Neutrophil (primary cell): ENCODE measurements around a stretch of chr6.

DNA sequence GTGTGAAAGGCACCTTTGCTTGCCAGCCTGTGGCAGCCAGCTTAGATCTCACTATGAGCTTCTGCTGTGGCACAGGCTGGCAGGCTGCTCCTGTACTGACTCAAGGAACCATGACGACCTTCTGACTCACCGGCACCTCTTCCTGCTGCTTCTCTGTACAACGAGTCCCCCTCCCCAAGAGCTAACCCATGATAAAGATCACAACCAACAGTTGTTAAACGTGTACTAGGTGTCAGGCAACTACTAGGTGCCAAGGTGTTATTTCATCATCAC is 76.7 kb upstream of the DUSP22 start:
- PRO-cap: no peak

GRCh38 chr6:292605-293437 is 534 bp downstream of the DUSP22 start:
- PRO-cap: unidirectional peak, plus-strand start at chr6:292996

DNA sequence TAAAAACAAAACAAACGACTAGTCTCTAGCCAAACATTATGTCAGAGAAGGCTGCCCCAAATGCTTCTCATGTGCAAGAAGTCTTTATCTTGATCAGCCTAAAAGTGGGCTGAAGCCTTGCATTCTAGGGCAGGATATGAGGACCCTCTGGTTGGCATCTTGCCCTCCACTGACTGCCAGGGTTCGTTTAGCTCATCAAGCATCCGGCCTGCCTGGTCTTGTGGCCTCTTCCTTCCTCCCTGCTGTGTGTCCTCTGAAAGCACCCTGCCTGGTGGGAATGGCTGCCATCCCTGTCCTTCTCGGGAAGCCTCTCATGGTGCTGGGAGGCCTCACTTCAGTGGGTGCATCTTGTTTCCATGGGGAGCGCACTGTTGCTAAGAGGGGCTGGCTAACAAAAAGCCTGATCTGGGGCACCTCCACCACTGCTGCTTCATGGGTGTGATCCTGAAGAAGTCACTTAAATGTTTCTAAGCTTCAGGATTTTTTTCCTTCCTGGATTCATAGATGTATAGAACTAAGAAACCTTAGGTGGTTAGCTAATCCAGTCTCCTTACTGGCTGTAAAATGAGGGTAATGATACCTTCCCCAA is 4.5 kb downstream of the DUSP22 start:
- PRO-cap: no peak

- PRO-cap: no peak
Measured at GRCh38 chr6:399568-400290, 8.2 kb downstream of the IRF4 start.

GRCh38 chr6:434627-434973 is 43.0 kb downstream of the IRF4 start:
- PRO-cap: no peak

DNA sequence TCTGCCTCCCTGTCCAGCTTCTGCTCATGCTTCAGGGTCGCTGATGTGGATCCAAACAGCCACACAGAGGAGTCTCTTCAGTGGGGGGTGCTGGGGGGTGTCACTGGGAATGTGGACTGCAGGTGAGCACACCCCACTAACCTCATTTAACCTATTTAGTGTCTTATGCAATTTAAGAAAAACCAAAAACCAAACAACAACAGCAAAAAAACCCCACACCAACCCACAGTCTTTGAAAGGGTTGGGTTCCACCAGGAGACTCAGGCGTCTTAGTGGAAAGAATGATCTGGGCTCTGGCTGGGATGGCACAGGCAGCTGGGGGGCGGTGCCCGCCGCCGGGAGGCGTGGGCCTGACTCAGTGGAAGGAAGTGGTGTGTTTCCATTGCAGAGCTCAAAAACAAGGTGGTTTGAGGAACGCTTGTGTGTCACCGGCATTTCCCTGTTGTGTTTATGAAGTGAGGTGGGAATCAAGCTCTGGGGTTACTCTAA is 55.1 kb downstream of the IRF4 start:
- PRO-cap: no peak

- PRO-cap: no peak
Measured at GRCh38 chr6:659609-660714, 3.1 kb upstream of the HUS1B start.

DNA sequence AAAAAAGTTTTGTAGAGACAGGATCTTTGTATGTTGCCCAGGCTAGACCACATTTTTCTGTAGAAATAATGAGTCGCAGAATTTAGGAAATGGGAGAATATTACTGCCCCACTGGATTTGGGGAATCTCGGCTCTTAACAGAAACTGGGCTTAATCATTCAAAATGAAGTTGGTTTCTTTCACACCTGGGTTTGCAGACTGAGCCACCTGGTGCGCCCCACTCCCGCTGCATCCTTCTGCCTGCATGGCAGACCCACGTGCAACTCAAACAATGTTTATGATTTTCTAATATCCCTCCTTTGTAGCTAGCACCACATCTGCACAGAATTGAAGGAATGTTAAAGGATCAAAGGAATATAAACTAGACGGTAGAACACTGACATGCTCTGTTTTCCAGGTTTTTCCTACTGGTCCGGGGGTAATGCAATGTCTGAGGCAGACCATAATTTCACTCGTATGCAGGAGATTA is 265.8 kb upstream of the FOXQ1 start:
- PRO-cap: no peak

DNA sequence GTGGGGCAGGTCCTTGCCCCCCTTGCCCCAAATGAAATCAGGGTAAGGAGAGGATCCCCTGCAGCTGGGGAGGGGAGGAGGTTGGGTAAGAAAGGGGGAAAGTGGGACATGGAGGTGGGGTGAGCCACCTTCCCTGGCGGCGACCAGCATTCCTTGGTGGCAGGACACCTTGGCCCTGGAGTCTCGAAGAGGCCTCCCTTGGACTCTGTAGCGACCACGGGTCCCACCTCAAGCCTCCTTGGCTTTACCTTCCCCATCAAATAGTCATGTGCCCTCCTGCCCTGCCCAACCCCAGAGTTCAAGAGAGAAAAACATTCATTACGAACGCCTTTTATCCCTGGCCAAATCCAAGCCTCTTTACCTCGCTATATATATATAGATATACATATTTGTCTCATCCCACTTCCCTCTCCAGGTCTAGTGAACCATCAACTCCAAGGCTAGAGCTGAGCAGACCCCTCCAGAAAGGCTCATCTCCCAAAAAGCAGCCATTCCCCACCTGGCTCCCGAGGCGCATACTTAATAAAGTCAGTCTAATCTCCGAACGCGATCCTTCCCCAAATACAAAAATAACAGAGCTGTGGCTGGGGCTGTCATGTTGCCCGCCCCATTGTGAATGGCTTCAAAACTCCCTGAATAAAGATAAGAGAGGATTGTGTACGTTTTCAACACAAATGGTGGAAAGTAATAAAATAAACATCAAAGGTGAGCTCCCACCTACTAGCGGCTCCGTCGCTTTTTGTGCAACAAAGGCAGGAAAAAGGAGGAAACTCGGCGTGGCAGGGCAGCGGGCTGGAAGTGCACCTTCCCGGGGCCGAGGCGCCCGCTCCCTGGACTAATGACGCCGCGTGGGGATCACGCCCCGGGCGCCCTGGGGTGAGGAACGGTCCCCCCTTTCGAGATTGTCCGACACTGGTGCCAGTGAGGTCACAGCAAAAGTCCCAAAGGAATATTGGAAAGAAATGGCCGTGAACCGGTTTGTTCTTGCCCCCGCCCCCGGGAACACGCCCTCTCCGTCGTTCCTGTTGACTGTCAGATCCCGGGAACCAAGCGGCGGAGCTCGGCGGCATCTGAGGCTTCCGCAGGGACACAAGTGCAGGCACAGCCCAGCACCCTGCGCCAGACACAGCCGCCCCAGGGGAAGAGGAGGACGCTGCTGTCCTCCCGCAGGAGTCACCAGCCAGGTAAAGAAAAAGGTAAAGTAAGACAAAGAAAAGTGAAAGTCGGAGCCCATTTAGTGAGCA is 1.4 kb upstream of the FOXQ1 start:
- PRO-cap: no peak

DNA sequence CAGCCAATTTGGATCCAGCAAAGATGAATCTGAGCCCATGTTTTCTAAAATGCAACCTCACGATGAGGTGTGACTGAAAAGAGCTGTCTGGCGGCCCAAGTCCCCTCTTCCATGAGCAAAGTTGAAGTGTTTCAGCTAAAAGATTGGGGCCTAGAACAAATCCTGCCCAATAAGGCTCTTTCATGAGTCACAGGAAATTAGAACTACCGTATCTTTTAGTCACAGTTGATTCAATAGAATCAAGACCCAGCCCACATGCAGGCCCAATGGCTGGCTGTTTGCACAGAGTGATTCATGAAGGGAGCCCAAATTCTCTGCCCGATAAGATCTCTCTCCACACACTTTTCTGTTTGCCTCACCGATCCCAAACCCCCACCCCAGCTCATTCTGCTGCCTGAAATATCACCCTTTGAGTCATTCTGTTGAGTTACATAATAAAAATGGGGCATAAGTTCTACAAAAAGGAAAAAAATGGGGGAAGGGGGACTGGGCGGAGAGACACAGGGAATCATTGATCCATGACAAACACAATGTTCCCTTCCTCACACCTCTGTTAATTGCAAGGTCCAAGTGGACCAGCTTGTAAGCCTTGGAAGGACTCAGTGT is 13.7 kb downstream of the FOXQ1 start:
- PRO-cap: no peak

DNA sequence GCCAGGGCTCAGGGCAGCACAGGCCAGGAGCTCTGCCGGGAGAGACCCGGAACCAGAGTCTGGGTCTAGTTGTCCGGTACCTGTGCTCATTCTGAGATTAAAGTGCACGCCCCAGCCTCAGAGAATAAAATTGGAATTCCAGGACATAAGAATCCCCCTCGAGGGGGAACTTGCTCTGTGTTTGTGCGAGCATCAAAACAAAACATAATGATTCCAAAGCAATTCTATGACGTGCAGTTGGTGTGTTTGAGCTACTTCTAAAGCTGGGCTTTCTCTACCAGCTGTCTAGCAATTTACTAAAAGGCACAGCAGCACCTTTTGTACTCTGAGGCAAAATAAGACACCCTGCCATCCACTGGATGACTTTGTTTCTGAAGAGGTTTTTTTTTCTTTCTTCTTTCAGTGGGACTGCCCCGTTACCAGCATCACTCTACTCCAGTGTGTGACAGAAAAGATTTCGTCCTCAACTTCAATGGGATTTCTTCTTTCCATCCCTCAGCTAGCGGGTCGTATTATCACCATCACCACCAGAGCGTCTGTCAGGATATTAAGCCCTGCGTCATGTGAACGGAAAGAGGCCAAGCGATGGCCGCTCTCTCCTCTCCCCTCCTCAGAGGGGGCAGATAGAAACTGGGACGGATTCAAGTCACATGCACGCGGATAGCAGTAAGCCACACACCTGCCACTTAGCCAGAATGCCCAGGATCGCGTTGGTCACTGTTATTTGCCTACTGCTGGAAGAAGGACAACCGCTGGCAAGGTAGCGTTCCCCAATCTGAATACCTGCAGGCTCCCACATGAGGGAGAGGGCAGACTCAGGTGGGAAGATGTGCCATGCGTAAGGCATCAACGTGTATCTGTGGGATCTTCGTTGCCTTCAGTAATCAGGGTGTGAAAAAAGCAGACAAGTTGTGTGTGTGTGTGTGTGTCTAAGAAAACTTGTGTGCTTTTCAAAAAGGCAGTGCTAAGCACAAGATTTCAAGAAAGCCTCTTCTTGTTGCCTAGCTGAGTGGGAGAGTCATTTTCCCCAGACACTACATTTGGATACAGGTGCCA is 5.2 kb downstream of the FOXF2 start:
- PRO-cap: no peak

- PRO-cap: no peak
Measured at GRCh38 chr6:1594229-1594816, 15.4 kb upstream of the FOXC1 start.

DNA sequence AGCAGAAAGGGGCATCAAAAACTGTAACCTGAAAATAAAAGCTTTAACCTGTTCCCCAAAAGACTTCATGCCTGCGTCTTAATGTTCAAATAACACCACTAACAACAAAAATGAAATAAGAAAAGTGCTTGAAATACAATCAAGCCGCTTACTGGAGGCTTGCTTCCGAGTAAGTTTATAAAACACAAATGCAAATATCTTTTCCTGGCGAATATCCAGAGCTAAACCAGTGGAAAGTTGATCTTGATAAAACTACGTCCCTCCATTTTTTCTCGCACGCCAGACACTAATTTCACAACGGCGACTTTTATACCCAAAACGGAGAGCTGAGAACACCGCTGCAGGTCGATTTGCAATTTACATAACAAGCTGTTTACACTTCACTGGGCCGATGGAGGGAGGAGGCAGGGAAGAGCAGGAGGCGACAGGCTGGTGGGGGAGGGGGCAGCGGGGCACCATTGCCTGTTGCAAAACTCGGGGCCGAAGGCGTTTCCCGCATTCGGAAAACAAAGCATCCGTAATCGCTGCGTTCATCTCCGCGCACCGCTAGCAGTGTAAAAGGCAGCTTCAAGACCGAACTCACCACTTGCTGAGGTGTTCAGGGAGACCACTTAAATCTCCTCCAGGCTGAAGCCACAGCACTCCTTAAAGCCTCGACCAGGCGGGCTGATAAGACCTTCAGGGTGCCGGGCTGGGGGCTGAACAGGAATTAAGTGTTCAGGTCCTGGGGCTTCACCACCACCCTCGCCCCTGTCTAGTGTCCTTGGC is 2.2 kb upstream of the FOXC1 start:
- PRO-cap: no peak

- PRO-cap: no peak
Measured at GRCh38 chr6:1612289-1612739, 2.6 kb downstream of the FOXC1 start.

DNA sequence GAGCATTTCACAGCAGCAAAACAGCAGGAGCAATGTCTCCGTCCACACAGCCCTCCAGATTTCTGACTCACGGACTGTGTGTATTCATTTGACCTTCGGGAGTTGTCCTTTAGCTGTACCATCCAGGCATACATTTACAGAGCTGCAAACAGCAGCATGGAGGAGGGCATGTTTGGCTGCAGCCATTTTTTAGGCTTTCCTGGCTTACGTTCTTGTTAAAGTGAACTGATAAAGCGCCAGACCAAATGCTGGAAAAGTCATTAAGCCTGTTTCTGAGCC is 18.2 kb downstream of the FOXC1 start:
- PRO-cap: no peak

GRCh38 chr6:1767229-1767868 is 157.6 kb downstream of the FOXC1 start:
- PRO-cap: no peak

DNA sequence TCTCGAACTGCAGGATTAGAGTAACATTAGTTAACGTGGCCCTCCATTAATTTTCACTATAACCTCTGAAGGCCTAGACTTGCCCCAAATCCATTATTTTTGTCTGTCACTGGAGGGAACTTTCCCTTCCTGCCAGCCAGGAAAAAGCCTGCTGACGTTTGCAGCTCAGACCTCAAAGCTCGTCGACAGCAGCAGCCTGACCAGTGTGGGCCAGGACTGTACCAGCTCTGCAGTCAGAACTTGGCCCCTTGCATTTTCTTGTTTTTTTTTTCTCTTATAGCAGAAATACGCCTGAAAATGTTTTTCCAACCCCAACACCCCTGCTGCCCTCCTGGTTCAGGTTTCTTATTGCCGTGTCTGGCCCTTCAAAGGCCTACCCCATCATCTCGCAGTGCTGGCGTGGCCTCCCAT is 168.9 kb downstream of the FOXC1 start:
- PRO-cap: no peak

DNA sequence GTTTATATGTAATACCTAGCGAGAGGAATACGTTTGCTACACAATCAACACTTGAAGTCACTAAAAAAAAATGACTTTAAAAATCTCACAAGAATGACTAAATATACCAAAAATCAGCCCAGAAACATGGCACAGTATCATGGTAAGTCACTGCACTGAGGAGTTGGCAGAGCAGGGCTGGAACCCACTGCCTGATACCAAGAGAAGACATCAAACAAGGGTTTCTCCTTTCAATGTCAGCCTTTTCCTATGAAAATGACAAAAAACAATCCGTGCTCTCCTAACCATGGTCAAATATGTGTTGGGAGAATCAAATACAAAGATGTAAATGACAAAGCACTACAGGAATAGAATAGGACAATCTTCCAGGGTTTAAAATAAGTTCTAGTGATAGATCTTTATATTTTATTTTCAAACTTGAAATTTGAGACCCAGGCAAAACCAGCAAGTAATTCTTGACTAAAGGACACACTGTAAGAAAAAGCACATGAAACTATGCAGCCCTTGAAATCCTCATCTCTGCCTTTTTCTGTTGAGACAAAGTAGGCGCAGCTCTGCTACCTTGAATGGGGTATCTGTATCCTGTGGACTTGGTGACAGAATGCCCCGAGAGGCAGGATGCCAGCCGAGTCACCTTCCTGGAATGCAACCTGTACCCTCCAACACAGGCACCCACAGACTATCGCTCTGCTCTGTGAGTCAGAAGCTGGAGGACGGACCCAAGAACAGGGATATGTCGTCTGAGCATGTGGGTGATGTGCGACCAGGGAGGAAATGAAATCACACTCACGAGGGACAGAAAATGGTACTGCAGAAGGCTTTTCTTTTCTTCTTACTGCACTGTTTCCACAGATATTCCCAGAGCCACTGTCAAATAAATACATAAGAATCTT is 307.7 kb downstream of the FOXC1 start:
- PRO-cap: no peak

GRCh38 chr6:2108929-2109395 is 136.4 kb downstream of the GMDS start:
- PRO-cap: no peak

GRCh38 chr6:2222088-2222693 is 23.2 kb downstream of the GMDS start:
- PRO-cap: no peak